ENCODE measurements around a stretch of chr10.

- PRO-cap = no peak
Observed at GRCh38 chr10:110529499-110530799, 32.2 kb downstream of the DUSP5 start.

GRCh38 chr10:110664846-110665595 is 20.9 kb downstream of the RBM20 start:
- PRO-cap = no peak

- PRO-cap = no peak
Observed at GRCh38 chr10:110684529-110685027, 40.4 kb downstream of the RBM20 start.

DNA sequence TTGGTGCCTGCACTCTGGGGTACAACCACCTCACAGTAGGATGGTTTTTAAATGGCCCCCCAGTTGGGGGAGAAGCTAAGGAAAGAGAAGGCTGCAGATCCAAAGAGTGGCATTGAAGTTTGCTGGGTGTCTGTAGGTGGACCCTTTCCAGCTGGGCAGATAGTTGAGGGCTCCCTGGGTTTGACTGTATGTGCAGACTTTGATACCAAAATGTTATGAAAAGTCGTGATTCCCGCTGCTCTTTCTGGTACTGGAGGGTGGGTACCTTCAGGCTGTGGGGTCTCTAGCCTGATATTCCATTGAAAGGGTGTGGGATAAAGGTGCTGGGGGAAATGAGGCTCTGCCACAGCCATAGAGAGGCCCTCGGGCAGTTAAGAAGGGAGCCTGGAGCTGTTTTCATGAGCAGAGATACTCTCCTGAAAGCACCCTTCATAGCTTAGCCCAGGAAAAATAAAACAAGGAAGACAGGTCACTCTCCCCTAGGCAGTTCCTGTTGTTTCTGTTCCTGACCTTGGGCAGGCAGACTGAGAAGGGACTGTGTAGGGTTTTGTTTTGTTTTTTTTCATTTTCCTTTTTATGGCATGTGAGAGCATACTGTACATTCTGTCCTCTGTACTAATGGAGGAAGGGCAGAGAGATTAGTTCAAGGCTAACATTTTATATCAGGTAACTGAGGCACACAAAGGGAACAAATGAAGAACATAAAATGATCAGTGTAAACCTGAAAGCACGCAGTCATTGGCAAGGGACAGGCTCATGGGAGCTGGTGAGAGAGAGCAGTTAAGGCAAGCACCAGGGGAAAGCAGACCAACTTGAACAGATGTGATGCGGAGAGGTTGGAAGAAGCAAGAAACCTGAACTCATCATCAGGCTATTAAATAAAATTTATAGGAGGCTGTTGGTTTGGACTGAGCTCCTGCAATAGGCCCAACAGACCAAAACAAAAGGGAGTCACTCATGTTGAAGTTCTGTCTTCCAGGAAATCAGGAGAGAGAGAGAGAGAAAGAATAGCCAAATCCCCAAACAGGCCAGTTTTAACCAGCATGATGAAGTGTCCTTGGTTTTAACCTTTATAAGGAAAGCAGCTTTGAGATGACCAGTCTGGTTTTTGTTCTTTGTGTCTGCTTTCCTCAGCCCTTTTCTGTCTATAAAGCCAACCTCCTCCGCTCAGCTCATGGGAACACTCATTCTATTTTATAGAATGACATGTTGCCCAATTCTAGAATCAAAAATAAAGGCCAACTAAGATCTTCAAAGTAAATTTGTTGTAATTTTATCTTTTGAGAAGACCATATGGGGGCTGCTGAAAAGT is 34.3 kb upstream of the PDCD4 start:
- PRO-cap = no peak

DNA sequence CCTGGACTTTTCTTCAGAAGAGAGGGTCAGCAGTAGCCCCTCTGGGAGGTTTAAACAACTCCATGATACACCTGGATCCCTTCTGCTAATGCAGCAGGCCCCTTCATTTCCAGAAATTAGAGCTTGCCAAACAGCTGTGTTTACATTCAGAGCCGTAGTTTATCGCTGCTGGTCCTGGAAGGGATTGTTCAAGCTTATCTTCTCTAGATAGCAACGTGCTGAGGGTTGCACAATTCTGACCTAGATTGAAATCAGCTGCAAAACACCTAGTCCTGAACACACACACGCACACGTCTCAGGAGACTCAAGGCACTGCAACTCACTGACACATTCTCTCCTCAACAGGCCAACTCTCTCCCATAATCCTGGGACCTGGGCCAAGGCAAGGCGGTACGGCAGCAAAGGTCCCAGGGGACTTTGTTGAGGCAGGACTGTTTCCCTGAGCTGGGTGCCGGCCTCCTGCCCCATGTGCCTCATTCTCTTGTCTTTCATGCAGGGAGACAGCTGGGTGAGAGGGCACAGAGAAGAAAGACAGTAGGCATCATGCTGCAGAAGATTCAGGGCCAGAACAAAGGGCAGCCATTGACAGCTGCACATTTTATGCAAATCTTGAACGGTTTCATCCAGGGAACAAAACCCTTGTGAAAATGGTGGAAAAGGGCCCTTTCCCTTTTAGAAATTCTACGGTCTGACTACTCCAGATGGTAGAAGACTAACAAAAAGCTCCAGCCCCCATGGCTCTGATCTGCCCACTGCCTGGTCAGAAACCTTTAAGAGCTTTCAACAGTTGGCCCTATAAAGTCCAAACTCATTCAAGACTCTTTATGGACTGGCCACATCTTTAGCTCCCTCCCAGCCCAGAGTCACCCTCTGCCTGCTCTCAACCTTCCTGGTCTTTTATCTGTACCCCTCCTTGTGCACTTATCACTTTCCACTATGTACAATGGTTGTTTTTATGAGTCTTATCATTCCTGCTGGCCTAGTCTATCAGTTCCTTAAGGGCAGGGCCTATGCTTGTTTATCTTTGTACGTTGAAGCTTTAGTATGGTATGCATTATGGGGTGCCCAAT is 13.9 kb upstream of the PDCD4 start:
- PRO-cap = no peak

- PRO-cap = unidirectional peak, minus-strand start at chr10:110865358
Observed at GRCh38 chr10:110865237-110866141, 6.2 kb upstream of the PDCD4 start.

DNA sequence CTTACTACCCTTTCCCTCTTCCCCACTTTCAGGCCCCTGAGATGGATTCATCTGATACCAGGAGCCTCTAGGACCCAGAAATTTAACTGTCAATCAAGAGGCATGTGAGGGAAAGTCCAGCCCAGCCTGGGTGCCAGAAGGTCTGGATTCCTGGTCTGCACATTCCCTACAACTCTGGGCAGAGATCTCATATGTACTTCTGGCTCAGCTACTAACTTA is 5.7 kb upstream of the PDCD4 start:
- PRO-cap = no peak

DNA sequence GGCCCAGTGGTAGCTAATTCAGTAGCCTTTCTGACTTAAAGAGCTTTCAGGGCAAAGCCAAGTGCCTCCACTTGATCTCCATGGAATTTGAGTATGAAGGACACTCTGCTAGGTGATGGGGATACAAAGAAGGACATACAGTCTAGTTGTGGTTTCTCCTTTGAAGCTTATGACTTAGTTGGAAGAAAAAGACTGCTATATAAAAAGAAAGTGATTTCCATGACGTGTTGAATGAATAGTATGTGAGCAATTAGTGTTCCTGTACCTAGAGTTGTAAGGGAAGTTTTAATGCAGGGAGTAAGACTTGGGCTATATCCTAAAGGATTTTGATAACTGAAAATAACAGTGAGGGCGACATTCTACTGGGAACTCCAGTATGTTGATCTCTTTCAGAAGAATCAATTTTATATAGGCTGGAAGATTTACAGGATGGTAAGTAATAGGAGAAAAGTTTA is 8.4 kb downstream of the PDCD4 start:
- PRO-cap = no peak

DNA sequence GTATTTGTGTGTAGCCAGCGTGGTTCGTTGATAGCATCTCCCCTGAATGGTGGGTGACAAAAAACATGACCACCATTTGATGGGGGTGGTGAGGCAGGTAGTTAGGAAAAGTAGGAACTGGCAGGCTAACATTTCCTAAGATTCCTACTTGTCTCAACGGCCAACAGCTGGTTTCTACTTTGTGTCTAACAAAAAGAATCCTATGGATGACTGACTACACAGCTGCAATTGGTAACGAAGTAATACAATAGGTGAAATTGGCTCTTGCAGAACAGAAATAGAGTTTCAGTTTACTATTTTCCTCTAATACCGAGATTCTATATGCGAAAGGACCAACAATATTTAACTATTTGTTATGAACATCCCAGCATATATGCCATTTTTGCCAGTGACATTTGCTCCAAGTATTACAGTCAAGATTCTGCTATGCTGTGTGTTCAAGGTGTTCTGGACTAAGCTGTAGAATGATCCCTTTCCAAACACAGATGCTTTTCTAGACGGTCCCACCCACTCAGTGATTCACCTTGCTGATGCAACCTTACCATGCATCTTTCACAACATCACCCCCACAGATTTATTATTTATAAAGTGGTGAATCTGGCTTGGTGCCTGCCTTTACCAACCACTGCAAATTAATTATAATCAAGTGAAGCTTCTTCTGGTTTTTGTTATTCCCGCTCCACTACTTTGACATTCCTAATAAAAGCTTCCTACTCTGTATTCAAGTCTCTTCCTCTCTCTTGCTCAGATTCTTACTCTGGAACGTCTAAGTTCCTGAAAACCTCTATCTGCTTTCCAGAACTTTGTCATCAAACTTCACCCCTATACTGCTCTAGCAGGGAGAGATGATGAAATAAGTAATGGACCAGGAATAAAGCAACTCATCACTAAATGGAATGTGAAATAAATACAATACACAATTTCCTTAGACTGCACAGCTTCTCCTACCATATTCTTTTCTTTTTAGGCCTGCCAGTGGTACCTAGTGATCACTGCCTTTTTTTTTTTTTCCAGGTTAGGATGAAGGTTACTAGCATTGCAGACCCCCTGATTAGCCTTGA is 16.7 kb downstream of the BBIP1 start:
- PRO-cap = no peak

GRCh38 chr10:110910035-110911173 is 8.6 kb downstream of the BBIP1 start:
- PRO-cap = no peak

DNA sequence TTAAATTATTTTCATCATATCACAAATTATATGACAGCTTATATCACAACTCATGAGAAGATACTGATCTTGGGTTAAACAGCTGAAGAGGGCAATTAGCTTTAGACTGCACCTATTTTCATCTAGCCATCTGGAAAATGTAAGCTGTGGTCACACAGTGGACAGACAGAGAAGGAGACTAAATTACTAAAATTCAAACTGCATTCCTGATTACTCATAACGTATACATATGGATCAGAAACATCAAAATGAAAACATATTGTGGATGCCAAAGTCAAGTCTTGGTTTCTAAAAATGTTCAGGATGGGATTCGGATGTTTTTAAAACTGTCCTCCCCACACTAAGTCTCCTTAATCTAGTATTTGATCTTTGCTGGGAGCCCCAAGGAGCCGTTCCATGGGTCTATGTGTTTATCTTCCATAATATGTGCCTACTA is 6.6 kb downstream of the BBIP1 start:
- PRO-cap = no peak

DNA sequence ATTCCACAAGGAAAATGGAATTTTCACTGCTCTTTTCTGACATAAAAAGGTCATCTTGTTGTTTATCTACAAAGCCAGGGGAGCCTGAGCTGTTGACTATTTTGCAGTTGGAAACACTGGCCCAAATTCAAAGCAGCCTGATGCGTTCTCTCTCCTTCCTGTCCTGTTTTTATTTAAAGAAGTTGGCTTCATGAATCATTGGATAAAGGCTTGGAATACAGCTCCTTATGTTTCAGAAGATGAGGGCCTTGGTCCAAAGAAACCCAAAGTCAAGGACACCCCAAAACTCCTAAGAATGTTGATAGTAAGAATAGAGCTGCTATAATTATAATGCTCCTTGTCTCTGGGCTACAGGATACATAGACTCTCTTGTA is 106.6 kb downstream of the ADRA2A start:
- PRO-cap = no peak

DNA sequence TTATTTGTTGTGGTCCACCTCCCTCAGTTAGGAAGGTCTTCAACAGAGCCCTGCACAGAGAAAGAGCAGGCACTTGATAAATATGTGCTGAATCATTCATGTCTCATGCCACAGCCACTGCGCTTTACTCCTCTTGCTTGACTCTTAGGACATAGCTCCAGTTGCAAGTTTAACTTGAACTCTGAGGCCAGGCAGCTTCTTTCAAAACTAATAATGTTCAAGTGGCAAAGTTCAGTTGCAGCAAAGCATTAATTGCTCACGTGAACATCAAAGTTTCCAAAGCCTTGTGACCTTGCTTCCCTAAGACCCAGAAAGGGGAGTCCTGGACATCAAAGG is 22.0 kb upstream of the TECTB start:
- PRO-cap = no peak

DNA sequence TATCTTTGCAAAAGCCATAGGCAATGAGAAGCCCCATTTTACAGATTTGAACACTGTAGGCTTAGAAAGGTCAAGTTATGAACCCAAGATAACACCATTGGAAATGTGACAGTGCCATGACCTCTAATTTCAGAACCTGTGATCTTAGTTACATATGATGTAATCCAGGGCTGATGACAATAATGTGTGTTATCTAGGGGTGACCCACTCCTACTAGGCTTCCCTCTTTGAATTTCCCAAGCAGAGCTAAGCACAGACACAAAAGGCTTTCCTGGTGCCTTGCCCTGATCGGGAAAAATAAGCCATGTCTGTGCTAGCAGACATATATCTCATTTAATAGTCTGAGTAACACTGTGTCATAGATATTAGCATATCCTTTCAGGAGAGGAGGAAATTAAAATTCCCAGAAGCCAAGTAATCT is 3.0 kb upstream of the TECTB start:
- PRO-cap = no peak

- PRO-cap = no peak
Observed at GRCh38 chr10:112309313-112309773, 26.1 kb downstream of the TECTB start.

DNA sequence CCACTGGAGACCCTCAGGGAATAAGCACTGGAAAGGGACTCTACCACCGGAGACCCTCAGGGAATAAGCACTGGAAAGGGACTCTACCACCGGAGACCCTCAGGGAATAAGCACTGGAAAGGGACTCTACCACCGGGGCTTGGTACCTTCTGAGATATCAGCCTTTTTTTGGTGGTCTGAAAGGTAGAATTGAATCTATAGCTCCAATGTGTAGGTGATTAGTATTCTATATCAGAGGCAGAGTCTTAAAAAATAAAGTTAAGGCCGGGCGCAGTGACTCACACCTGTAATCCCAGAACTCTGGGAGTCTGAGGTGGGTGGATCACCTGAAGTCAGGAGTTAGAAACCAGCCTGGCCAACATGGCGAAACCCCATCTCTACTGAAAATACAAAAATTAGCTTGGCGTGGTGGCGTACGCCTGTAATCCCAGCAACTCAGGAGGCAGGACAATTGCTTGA is 3.1 kb downstream of the ACSL5 start:
- PRO-cap = no peak

DNA sequence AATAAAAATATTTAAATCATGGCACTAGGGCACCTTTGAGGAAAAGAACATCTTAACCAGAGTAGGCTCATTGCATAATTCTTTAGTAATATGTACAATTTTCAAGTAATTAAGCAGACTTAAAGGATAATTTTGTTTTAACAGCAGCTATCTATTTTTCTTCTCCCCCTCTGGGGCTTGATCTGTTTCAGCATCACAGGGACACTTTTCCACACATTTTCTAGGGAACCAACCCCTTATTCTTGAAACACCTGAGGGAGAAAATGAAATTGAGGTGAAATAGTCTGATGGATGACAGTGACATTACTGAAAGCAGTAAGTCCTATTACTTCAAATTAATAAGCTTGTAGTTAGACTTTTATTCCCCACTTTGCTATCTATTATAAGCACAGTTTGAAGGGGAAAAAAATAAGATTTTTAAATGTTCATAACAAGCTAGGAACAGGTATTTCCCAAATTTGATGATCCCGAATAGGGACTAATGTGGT is 16.0 kb downstream of the ZDHHC6 start:
- PRO-cap = no peak

DNA sequence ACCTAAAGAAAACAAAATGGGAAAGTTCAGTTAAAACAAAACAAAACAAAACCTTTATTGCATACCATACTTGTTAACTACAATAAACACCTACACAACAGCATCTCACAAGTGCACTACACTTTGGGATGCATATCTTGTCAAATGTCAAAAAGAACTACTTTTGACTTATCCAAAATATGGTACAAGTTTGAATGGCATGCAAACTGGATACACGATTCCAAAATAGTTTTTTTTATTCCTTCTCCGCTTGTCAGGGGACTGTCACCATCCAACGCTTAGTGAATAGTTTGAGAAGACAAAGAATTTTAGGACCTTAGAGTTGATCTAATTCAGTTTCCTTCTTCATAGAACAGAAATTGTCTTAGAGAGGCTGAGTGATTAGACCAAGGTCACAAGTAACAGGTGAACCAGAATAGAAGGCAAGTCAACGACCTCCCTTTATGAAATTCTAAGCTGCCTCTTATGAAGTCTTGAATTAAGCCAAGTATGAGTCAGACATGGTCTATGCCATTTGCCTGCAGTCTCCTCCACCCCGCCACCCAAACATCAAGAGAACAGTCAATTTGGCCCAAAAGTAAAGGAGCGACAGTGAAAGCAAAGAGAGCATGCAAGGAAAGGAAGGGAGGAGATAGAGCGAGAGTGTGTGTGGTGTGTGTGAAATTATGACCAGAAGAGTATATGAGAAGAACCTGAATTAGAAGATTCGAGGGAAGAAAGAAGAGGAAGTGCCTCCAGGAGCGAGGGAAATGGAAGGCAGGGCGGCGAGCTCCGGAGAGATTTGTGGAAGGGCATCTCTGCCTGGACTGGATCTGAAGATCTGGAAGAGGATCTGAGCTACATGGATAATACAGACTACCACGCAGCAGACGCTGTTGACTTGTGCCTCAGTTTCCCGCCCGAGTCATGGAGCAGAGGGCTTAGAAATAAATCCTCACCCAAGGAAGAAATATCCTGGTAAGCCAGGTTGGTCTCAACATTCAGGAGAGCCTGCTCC is 767 bp downstream of the ZDHHC6 start:
- PRO-cap = no peak

GRCh38 chr10:112728311-112728660 is 221.8 kb upstream of the TCF7L2 start:
- PRO-cap = no peak

GRCh38 chr10:112831437-112831816 is 118.6 kb upstream of the TCF7L2 start:
- PRO-cap = no peak

Measured in tibial artery (tissue), 1 donor.